ENCODE results near the gene SMLR1.

GRCh38 chr6:129377675-129378307 is 332.2 kb downstream of the ARHGAP18 start:
- PRO-cap, result no peak
- RAMPAGE, long total RNA, 4 experiments, result no peak in any of the 4 experiments

- PRO-cap, result no peak
- RAMPAGE, long total RNA, 4 experiments, result no peak in any of the 4 experiments
These were observed 220.6 kb downstream of the ARHGAP18 start for GRCh38 chr6:129489254-129489858.

GRCh38 chr6:129490258-129490818 is 219.6 kb downstream of the ARHGAP18 start:
- PRO-cap, result no peak
- RAMPAGE, long total RNA, 4 experiments, result no peak in any of the 4 experiments

- PRO-cap, result no peak
- RAMPAGE, long total RNA, 4 experiments, result no peak in any of the 4 experiments
These were observed 209.1 kb downstream of the ARHGAP18 start for GRCh38 chr6:129500828-129501306.

DNA sequence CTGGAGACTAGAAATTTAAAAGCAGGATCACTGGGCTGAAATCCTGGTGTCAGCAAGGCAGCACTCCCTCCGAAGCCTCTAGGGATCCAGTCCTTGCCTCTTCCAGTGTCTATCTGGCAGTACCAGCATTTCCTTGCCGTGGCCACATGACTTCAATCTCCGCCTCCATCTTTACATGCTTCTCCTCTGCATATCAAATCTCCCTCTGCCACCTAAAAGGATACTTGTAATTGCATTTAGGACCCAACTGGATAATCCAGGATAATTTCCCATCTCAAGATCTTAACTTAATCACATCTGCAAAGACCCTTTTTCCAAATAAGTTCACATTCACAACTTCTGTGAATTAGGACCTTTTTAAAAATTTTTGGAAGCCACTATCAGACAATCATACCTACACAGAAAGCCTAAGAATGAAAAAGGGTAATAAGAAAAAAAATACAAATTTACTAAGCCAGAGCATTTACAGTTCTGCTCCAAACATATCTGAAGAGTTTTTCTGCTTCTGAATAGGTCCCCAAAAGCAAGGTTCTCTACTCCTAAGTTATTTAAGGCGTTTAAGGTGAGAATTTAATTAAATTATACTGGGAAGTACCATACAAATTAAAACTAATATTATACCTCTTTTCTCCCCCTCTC is 30.0 kb downstream of the ARHGAP18 start:
- PRO-cap, result no peak
- RAMPAGE, long total RNA, 4 experiments, result no peak in any of the 4 experiments

GRCh38 chr6:129685526-129686064 is 24.4 kb downstream of the ARHGAP18 start:
- PRO-cap, result no peak
- RAMPAGE, long total RNA, 4 experiments, result no peak in any of the 4 experiments

DNA sequence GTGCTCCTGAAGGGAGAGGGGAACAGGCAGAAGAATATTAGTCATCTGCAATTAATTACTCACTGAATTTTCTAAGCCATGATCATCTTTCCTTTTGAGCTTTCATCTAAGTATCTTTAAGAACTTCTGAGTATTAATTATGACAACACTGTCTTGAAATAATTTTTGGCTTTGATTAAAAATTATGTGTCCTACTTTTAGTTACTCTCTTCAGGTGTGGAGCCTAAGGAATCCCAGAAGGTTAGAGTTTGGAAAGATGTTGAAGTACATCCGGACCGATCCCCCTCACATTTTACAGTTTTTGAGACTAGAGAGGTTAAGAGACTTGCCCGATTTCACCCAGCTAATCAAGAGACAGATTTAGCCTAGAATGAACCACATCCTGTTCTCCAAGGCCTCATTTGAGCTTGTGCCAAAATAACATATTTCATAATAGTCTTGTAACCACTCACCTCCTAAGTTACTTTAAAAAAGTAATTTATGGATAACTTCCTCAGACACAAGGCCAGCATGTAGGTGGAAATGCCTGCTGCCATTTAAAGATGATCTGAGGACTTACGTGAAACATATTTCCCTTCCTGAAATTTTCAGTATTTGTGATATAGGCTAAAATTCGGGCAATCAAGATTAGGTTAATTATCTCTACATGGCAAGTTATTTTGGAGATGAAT is 39.7 kb upstream of the ARHGAP18 start:
- PRO-cap, result no peak
- RAMPAGE, long total RNA, 4 experiments, result no peak in any of the 4 experiments

DNA sequence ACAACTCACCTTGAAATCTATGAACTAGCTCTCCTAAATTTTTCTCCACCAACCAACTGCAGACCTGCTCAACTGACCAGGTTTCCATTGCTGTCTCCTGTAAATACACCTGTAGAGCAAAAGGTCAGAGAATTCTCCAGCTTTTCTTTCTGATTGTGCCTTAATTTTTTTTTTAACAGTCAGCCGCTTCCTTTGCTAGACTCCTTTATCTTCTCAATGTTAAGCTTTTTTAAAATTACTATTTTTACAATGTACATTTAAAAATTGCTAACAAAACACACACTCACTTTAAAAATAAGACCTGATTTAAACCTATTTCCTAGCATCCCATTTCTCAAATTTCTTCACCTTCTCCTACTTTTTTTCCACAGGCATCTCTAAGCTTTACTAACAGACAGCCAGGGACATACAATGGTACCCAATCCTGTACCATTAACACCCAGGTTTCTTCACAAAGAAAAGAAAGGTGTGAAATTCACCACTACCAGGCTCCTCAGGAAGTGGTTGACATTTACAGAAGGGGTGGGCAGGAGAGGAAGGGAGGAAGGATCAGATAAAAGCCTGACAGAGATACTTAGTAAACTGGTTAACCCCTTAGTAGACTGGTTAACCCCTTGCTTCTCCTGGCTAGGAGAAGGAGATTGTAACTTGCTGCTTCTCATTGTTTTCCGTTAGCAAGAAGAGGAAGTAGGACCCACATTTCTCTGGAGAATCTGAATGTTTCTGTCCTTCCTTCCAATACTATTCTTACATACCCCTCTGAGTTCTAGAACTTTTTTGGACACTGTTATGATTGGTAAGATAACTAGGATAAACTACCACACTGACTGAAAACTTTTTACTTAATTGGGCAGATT is 7.3 kb downstream of the SAMD3 start:
- PRO-cap, result no peak
- RAMPAGE, long total RNA, 4 experiments, result start-site peak on the minus strand in 1 of 4 experiments, centred at position 440 of the sequence, 12 reads per replicate

- PRO-cap, result no peak
- RAMPAGE, long total RNA, 4 experiments, result no peak in any of the 4 experiments
These were observed 617 bp upstream of the TMEM200A start for GRCh38 chr6:130365148-130365652.

DNA sequence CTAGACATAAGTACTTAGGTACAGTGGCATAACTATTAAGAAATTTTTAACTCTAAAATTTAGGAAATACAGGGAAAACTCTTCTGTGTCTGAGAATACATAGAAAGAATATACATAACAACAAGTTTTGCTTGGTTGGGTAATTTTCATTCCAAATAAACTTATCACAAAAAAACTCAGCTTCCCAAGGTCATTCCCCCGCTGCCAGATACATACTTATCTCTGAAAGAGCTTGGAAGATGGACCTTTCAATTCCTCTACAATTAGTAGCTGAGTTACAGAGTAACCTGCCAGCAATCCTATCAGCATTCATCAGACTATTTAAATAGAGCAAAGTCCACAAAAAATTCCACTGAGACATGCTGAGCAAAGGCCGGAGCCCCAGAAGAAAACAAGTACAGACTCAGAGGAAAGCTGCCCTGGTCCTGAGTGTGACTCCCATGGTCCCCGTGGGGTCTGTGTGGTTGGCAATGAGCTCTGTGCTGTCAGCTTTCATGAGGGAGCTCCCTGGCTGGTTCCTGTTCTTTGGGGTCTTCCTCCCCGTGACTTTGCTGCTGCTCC is at the start of gene SMLR1:
SMLR1 (plus strand) TSS at position 352 of the 561 bp plus-strand sequence.
- PRO-cap, result no peak
- RAMPAGE, long total RNA, 4 experiments, result no peak in any of the 4 experiments

DNA sequence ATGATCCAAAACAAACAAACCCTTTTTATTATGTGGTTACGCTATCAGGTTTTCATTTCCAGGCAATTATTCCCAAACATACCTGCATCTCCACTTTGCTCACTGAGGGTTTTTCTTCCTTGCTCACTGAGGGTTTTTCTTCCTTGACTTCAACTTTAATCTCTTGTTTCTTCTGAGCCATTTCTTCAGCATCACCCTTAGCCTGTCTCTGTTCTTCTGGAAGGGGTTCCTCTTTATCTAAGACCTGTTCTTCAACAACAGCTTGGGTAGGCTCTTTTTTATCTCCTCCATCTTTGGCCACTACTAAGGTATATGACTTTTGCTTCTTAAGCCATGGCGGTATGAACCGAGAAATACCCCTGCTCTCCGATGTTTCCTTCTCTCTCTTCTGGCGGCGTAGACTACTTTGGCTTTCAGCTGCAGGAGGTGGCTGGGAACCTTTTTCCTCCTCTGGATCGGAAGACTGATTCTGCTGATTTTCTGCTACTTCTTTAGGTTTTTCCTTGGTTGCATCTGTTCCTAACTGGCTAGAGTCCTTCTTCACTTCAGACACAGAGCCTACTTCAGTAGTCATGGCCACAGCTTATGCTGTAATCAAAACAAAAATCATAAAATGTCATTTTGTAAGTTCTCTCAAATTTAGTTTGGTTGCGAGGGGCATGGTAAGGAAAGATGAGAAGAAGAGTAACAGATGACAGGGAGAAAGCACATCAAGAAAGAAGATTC is 107.0 kb downstream of the EPB41L2 start:
- PRO-cap, result no peak
- RAMPAGE, long total RNA, 4 experiments, result start-site peak on the plus strand in 1 of 4 experiments, centred at position 119 of the sequence, 36 reads per replicate; start-site peak on the minus strand in 2 of 4 experiments, centred at positions 249 to 524 of the sequence, 110 to 129 reads per replicate

DNA sequence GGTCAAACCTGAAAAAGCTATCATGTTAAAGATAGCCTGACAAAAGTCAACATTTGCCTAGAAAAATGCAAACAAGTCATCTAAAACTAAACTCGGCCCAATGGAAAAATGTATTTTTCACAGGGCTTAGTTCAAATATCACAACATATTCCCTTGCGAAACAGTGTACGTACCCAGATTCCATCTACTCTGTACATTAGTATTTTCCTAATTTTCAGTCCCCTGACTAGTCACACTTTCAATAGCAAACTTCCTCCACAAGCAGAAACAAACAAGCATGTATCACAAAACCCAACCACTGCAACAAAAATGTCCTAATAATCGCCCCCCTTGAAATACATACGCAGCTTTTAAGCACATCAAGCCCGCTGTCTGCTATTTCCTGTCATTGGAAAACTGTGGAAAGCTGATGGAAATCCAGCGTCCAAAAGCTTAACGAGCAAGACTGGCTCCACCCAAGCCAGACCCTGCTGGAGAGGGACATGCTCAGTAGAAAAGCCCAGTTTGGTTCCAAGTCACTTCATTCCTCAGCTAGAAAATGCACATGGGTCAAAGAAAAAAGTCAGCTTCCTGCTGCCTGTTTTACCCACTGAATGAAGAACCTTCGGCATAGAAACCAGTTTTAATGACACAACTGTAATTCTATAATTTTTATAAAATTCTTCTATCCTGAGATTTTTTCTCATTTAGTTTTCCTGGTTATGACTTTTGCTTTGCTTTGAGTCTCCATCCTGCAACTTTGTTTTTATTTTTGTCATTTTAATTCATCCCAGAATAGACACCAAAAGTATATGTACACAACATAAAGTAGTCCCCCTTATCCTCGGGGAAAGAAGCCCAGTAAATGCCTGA is 92.9 kb downstream of the EPB41L2 start:
- PRO-cap, result no peak
- RAMPAGE, long total RNA, 4 experiments, result start-site peak on the minus strand in 4 of 4 experiments, centred at positions 404 to 445 of the sequence, 285 to 1,188 reads per replicate

- PRO-cap, result no peak
- RAMPAGE, long total RNA, 4 experiments, result no peak in any of the 4 experiments
These were observed 81.7 kb downstream of the EPB41L2 start for GRCh38 chr6:130981321-130981860.

GRCh38 chr6:131383716-131384530 is 189.1 kb upstream of the ARG1 start:
- PRO-cap, result no peak
- RAMPAGE, long total RNA, 4 experiments, result no peak in any of the 4 experiments

DNA sequence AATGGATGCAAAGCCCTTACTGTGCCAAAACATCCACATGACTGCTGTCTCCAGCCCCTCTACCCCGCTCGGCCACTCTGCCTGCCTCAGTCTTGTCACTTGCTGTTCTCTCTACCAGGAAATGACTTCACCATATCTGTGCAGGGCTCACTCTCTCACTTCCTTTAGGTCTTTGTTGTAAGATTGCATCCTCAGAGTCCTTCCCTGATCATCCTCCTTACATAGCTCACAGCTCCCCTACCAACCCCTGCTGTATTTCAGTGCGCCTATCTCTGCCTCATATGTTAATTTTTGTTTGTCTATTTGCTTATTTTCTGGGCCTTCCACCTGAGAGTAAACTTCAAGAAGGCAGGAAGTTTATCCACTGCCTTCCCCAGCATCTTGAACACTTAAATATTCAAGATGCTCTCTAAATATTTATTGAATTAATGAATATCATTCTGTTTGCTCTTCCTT is 129.3 kb upstream of the ARG1 start:
- PRO-cap, result no peak
- RAMPAGE, long total RNA, 4 experiments, result no peak in any of the 4 experiments

DNA sequence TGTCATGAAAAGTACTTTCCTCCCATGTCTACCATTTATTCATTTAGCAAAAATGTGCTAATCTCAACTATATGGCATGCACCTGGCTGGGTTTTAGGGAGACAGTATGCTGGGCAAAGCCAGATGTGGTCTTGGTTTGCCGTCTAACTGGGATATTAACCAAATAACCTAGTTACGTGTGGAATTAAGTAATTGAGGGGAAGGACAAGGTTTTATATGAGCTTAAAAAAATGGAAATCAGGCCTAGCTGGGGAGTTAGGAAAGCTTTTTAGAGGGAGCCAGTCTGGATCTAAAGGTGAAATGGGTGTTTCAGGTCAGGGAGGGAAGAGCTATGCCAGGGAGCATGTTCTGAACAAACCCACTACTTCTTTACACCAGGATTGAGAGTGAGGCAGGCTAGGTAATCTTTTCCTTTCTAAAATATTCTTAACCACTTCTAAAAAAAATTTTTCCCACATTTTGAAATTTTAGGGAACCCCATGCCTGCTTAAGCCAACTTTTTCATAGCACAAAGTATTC is 41.4 kb downstream of the ENPP1 start:
- PRO-cap, result no peak
- RAMPAGE, long total RNA, 4 experiments, result no peak in any of the 4 experiments

DNA sequence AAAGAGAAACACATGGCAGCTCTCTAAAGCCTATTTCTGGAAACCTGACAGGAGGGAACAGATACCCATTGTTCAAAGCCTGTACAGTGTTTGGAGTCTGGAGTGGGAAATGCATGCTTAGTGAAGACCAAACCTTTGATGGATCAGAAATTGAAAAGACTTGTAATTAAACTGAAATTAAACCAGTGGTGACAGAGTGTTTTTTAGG is 171.9 kb upstream of the CCN2 start:
- PRO-cap, result no peak
- RAMPAGE, long total RNA, 4 experiments, result no peak in any of the 4 experiments

- PRO-cap, result no peak
- RAMPAGE, long total RNA, 4 experiments, result no peak in any of the 4 experiments
These were observed 1.8 kb downstream of the STX7 start for GRCh38 chr6:132511017-132511524.

- PRO-cap, result no peak
- RAMPAGE, long total RNA, 4 experiments, result no peak in any of the 4 experiments
These were observed 9.0 kb upstream of the TAAR5 start for GRCh38 chr6:132598623-132598934.

DNA sequence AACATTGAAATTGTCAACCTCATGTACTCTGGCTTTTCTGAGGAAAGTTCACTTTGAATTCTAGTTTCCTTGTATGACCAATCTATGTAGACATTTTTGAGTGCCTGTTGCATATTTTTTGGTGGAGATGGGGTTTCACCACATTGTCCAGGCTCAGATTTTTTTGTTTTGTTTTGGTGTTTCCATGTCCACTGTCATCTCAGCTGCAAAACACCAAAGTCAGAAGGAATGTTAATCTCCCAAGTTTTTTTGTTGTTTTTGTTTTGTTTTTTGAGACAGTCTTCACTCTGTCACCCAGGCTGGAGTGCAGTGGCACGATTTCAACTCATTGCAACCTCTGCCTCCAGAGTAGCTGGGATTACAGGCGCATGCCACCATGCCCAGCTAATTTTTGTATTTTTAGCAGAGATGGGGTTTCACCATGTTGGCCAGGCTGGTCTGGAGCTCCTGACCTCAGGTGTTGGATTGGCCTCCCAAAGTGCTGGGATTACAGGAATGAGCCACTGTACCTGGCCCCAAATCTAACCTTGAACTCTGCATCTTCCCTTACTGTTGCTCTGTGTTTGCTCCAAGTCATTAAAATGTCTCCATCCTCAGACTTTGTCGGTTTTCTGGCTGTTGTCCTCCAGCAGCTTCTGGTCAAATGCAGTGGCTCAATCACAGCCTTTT is 4.4 kb downstream of the RPS12 start:
- PRO-cap, result no peak
- RAMPAGE, long total RNA, 4 experiments, result no peak in any of the 4 experiments